ENCODE measurements around a stretch of chr6.

GRCh38 chr6:14223008-14223387, 105.4 kb downstream of the CD83 start:
- RRBS: no CpG with 5 or more reads among the region's 7 CpGs

- RRBS: no CpG with 5 or more reads among the region's 3 CpGs
Measured at GRCh38 chr6:14269341-14269955, 151.9 kb downstream of the CD83 start.

GRCh38 chr6:14476613-14477668, 359.4 kb downstream of the CD83 start:
- RRBS: no CpG with 5 or more reads among the region's 17 CpGs

- RRBS: no CpG with 5 or more reads among the region's 16 CpGs
Measured at GRCh38 chr6:14857439-14858114, 388.3 kb upstream of the JARID2 start.

DNA sequence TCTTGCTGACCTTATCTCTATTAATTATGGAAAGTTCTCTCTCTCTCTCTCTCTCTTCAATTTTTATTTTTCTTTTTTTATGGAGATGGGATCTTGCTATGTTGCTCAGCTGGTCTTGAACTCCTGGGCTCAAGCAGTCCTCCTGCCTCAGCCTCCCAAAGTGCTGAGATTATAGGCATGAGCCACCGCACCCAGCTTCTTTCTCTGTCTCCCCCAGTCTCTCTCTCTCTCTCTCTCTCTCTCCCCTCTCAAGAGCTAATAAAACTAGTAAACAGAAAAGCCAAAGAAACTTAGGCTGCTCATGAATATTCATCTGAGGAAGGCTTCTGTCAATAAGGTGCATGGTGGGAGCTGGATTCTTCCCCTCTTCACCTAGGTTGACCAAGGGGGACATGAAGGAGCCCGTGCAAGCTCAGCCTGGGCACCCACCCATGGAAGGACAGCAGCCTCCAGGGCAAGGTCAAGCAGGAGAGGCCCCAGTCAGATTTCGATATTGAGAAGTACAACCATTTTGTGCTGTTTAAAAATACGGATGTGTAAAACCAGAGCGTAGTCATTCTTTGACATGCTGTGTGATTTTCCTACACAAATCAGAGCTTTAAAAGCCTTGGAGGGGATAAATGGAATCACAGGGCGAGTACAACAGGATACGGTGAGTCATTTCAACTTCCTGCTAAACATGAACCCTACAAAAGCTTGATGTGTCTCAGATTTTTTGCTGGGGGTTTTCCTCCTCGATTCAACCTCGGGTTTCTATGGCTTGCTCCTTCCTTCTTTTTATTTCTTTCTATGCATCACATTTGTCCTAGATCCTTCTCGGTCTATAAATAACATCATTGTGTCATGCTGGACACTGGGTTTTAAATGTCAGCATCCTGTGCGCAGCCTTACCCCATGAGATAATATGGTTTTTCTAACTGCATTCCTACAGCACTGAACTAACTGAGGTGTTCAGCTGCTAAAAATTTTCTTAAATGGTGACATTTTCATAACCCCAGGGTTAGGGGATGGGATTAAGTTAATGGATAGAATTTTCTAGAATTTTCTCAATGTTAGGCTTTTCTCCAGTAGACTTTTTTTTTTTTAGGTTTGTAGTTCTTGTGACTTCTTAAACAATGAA, 368.9 kb upstream of the JARID2 start:
- RRBS: no CpG with 5 or more reads among the region's 11 CpGs

- RRBS: no CpG with 5 or more reads among the region's 13 CpGs
Measured at GRCh38 chr6:14910665-14911586, 334.9 kb upstream of the JARID2 start.

- RRBS: no CpG with 5 or more reads among the region's 16 CpGs
Measured at GRCh38 chr6:15036474-15037355, 209.2 kb upstream of the JARID2 start.

- RRBS: no CpG with 5 or more reads among the region's 13 CpGs
Measured at GRCh38 chr6:15267341-15268046, 21.6 kb downstream of the JARID2 start.

DNA sequence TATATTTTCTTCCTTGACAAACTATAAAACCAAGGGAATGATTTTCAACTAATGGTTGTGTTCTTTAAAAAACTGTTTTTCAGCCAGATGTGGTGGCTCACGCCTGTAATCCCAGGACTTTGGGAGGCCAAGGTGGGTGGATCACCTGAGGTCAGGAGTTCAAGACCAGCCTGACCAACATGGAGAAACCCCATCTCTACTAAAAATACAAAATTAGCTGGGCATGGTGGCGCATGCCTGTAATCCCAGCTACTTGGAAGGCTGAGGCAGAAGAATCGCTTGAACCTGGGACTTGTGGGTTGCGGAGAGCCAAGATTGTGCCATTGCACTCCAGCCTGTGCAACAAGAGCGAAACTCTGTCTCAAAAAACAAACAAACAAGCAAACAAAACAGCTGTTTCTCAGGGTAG, 27.5 kb downstream of the JARID2 start:
- RRBS: no CpG with 5 or more reads among the region's 5 CpGs

DNA sequence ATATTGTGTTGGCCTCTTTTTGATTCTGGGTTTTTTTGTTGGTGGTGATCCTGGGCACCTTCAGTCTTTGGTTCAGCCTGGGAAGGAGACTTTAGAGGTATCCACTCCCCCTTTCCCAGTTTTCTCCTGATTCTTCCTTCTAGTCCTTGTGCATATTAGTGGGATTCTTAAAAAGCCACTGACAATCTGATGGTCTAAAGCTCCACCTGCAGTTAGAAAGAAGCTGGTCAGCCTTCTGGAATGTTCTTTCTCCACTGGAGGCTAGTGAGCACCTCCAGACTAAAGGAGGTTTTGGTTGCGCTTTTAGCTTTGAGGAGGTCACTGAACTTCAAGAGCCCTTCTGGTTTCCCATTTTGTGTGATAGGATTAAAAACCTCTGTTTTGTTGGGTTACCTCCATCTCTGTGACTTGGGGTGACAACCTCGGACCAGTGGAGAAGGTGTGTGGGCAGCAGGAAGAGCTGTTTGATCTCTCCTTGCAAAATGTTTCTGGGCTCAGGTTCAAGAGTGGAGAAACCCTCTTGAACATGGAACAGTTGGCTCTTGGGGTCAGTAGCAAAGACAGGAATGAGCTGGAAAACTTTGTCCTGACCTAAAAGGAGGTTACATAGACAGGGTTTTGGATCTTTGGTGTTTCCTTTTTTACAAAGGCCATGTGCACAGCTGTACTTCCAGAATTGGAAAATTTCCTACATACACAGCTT, 29.0 kb downstream of the JARID2 start:
- RRBS: no CpG with 5 or more reads among the region's 2 CpGs

DNA sequence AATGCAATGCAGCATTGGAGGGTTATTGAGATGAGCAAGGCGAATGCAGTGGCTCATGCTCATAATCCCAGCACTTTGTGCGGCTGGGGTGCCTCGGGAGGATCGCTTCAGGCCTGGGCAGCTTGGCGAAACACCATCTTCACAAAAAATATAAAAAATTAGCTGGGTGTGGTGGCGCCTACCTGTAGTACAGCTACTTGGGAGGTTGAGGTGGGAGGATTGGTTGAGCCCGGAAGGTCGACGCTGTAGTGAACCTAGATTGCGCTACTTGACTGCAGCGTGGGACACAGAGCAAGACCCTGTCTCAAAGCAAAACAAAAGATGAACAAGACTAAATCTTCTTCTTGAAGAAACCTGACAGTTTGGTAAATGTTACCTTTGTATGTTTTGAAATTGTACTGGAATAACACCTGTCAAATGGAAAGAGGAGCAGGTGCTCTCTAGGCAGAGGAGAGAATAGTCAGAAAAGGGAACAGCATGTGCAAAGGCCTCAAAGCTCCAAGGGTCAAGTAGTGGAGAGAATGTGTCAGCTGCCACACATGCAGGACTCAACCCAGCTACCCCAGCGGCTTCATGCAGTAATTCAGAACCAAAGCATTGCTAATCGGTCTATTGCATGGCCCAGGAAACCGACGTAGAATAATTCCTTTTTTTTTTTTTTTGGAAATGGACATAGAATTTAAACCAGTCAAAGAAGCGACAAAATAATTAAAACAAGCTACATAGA, 148.6 kb downstream of the JARID2 start:
- RRBS: no CpG with 5 or more reads among the region's 16 CpGs

DNA sequence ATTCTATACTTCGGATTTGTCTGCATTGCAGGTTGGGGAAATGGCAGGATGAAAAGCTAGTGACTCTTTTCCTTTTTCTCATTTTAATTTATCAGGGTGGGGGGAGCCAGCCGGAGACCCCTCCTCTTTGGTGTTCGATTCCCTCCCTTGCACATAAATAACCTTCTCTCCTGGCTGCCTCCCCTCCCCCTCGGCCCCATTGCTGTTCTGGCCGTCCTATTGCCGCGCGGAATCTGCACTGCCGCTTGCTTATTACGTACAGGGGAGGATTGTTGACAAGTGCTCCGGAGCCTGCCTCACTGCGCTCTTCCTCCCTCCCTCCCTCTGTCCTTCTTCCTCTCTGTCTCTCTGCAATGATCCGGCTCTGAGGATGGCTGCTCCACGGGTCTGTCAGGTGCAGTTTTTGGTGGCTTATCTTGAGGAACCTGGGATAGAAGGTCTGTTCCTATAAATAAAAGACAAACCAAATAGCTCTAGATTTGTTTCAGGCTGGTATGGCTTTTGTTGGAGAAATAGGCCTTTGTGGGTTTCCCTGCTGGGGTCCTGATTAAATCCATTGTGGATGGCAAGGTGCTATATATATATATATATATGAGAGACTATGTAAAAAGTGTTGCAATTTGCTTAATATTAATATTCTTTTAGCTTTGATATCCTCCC, 154.8 kb downstream of the JARID2 start:
- RRBS: 46% methylated on average over 3 of the region's 14 CpGs

- RRBS: no CpG with 5 or more reads among the region's 3 CpGs
Measured at GRCh38 chr6:15443105-15443412, 197.2 kb downstream of the JARID2 start.

DNA sequence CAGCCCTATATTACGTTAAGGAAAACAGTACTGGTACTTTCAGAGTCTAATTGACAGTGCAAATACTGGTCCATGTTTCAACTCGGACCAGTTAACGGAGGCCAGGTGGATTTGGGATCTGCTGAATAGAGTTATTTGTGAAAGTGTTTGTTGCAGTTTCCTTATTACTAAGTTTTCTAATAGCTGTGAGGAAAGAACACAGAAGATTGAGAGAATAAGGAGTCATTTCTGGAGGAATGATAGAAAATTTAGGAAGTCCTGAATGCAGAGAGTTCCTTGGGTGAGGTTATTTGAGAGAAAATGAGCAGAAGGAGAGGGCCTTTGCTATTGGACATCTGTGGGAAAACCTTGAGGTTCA, 206.7 kb downstream of the JARID2 start:
- RRBS: no CpG with 5 or more reads among the region's 3 CpGs

DNA sequence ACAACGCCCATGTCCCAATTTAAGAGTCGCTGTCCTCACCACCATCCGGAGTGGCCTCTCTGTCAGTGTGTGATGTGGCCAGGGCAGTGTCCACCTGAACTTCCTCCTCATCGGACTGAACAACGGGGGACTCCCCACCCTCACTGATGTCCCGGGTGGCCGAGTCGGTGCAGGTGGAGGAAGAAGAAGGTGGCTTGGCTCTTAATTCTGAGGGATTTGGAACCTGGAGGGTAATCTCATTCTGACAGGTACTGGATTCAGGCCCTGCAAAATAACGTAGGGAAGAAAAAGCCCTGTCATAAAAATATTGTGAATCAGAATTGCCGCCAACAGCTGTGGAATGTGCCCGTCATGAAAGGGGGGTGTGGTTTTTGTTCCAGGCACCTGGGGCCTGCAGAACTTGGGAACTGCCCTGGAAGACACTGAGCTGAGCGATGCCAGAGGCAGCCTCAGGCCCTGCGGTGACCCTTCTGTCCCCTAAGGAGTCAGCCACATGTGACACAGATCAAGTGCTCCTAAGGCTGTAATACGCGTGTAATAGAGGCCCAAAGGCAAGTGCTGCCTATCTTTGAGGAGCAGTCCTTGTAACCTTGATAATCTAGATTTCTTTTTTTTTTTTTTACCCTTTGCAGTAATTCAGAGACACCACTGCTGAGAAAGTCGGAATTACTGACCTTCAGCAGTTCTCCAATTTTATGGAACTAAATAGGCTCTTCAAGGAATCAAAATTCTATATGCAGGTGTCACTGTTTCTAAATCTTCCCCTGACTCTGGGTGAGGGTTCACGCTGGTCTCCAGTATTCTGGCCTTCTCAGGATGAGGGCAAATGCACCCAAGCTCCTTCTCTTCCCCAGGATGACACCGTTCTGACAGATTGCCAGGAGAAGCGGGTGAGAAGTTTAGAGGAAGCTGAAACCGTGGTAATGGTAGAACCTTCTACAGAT, 139.6 kb downstream of the DTNBP1 start:
- RRBS: 58% methylated on average over 3 of the region's 20 CpGs

GRCh38 chr6:15691206-15691682, 28.4 kb upstream of the DTNBP1 start:
- RRBS: no CpG with 5 or more reads among the region's 16 CpGs

GRCh38 chr6:15881180-15881496, 218.3 kb upstream of the DTNBP1 start:
- RRBS: no CpG with 5 or more reads among the region's 2 CpGs

DNA sequence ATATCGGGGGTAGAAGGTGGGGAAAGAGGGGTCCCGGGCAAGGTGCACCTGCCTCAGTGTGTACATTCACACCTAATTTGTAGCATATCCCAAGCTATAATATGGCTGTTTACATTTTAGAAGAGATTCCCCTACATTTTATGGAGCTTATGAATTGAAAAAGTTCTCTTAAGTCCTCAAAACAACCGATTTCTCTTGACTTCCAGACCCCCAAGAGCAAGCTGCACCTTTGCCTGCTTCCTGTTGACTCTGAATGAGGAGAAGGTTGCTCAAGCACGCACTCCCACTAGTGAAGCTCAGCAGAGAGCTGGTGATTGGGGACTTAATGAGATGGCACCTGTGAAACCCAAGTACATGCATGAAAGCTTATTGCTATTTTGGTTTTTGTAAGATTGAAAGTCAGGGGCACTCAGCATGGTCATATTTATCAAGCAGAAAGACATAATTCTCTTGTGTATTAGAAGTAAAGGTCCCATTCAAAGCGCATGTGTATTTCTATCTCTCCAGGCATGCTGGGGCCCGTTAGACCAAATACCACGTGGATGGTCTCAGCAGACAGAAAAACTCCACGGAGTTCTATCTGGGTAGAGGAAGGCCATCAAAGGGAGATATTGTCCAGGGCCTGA, 224.6 kb upstream of the DTNBP1 start:
- RRBS: no CpG with 5 or more reads among the region's 8 CpGs

GRCh38 chr6:15900991-15902171, 227.5 kb upstream of the MYLIP start:
- RRBS: no CpG with 5 or more reads among the region's 15 CpGs

DNA sequence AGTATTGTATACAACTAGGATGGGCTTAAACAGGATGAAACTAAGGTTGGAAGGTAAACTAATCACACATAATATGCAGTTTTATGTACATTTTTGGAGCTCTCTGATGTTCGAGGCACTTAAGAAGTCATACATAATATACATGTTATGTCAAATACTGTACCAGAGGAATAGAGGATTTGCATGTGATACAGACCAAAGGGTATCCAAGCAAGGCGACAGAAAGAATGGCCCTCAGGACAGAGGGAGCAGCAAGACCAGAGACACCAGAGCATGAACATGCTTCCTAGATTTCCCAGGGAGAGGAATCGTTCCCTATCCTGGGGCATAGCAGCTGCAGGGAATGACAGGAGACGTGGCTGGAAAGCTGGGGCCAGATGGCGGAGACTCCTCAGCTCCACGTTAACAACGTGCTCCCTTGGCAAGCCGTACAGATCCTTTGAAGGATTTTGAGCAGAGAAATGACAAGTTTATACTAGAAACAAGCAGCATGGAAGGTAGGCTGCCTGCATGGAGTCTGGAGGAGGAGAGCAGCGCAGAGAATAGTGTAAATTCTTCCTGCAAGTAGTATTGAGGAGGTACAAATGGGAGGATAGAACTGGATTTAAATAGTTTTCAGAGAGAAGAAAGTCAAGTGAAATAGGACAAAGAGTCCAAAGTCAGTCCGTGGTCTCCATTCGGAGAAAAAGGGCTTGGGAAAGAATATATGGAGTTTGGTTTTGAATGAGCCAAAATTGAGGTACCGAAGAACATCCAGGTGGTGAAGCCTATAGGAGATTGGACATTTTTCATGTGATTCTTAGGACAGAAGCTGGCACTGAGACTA, 11.7 kb downstream of the MYLIP start:
- RRBS: no CpG with 5 or more reads among the region's 12 CpGs